Cardiac muscle cell (in vitro differentiated cells and primary cell): ENCODE data around the gene PPP2R5A.

GRCh38 chr1:212255482-212256679, 29.3 kb upstream of the PPP2R5A start:
- RAMPAGE, long total RNA = no peak
- RRBS = no CpG with 5 or more reads among the region's 13 CpGs

DNA sequence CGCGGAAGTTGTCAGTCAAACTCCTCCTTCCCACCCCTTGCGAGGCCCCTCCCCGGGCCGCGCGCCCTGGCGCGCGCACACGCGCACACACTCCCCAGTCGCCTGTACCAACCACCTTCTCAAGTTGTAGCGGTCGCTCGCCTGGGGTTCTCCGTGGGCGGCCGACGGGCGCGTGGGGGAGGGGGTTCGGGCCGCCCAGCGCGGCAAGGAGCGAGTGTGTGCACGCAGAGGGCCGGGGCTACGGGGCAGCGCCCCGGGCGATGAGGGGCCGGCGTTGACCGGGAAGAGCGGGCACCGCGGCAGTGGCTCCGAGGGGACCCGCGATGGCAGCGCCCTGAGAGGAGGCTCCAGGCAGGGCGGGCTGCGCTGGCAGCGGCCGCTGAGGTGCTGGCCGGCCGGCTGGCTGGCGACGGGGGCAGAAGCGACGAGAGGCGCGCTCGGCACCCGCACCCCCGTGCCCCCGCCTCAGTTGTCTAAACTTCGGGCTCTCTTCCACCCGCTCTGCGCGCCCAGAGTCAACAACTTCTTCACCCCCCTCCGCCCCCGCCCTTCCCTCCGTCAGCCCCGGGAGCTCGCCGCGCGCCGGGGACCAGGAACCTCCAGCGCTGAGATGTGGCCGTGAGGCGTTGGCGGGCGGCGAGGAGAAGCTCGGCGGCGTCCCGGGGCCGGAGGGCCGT, at the start of gene PPP2R5A:
Gene PPP2R5A (plus strand): TSS at position 97 of the 677 bp plus-strand sequence.
- RAMPAGE, long total RNA = no peak
- RRBS = 2% methylated on average over 15 of the region's 84 CpGs

DNA sequence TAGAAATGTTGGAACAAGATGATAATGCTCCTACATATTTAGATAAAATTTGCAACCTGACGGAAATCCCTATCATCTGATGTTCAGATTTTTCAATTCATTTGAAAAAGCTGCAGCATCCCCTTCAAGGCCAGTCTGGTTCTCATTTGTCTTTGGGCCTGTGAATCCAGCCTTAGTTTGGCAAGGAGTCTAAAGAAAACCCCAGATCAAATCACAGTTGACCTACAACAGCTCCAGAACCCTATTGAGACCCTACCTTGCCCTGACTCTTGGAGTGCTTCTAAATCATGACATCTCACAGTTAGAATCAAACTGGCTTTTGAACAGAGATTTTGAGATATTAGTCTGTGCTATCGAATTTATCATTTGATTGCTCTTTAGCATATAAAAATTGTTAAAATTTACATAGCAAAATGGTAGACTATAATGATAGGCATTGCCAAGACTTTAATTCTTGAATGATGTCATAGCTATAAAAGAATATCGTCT, 2.1 kb downstream of the PPP2R5A start:
- RAMPAGE, long total RNA = no peak
- RRBS = no CpG with 5 or more reads among the region's 3 CpGs

DNA sequence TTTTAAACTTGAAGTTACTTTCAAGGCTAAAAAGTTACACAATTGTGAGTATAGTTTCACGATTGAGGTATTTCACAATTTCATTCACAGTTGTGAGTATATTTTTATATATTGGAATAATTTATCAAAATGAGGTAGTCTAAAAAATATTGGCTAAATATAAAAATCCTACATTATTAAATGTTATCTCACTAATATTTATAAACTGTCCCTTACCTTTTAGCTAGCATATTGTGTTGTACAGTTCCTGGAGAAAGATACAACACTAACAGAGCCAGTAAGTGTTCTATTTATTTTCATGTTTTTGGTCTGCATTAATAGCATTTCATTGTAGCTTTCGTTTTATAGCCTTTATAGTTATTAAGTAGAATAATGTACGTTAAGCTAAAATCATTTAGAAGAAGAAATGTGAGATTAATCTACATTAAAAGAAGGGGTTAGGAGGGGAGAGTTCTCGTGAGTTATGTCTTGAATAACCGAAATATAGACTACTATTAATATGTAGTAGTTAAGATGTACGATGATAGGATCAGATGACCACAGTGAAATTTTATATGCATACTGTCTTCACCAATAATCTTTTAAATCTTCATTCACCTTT, 63.9 kb downstream of the PPP2R5A start:
- RAMPAGE, long total RNA = no peak
- RRBS = no CpG with 5 or more reads among the region's 6 CpGs

DNA sequence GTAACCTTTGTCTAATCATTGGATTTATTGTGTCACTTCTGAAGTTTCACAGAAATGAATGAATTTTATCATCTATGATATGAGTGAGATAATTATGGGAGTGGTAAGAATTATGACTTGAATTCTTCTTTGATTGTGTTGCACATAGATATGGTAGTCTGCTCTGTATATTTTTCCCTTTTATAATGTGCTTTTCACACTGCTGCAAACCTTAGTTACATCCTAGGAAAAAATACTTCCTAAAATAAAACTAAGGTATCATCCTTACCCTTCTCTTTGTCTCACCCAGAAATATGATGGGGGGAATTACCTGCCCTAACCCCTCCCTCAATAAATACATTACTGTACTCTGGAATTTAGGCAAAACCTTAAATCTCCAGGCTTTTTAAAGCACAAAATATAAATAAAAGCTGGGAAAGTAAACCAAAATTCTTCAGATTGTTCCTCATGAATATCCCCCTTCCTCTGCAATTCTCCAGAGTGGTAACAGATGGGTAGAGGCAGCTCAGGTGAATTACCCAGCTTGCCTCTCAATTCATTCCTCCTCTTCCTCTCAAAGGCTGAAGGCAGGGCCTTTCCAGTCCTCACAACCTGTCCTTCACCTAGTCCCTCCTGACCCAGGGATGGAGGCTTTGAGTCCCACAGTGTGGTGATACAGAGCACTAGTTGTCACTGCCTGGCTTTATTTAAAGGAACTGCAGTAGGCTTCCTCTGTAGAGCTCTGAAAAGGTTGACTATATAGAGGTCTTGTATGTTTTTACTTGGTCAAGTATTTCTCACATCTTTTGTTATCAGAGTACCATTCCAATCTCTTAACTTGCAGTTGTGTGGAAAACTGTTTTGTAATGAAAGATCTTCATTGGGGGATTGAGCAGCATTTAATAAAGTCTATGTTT, 53.5 kb downstream of the PACC1 start:
- RAMPAGE, long total RNA = no peak

GRCh38 chr1:212491387-212491998, 58.8 kb downstream of the NENF start:
- RAMPAGE, long total RNA = no peak
- RRBS = no CpG with 5 or more reads among the region's 5 CpGs

DNA sequence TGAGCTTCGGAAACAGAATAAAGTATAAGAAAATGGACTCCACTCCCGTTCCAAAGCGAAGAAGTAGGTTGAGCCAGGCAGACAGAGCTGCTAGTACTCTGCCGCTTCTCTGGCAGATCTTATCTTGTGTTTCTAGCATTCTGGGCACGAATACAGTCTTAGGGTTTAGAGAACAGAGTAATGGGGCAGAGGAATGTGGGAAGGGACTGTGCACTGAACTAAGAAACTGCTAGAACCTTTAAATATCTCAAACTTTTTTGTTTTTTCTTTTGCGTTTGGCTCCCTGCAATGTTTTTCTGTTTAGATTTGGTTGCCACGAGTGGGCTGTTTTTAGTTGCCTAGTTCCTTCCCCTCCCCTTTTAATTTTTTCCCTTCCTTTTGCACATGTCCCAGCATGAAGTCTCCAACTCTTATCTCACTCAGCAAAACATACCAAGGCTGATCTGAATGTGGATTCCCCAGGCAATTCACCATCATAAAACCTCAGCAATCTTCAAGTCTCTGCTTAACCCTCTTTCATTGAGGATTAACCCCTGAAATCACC, 3.1 kb upstream of the ATF3 start:
- RAMPAGE, long total RNA = no peak
- RRBS = no CpG with 5 or more reads among the region's 7 CpGs

- RAMPAGE, long total RNA = no peak
- RRBS = no CpG with 5 or more reads among the region's 2 CpGs
Measured at GRCh38 chr1:212914156-212914455, 36.2 kb upstream of the VASH2 start.

DNA sequence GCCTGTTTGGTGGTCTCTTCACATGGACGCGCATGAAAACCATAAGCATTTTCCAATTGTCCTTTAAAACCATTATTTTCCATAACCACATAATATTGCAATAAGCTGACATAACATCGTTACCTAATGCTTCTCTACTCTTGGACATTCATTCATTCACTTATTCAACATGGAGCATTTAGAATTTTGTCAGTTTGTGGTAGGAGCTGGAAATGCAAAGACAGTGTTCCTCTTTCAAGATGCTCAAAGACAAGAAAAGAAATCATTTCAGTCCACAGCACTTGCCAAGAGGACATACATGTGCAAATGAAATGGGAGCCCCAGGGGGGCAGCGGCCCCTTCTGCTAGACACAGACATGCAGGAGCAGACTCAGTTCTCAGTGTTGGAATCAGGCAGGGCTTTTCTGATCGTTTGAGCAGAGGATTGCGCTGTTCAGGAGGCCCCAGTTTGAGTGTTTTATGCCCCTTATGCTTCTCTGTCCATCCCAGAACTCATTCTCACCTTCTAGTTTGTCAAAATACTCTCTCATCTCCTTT, 35.6 kb upstream of the VASH2 start:
- RAMPAGE, long total RNA = no peak
- RRBS = no CpG with 5 or more reads among the region's 6 CpGs

GRCh38 chr1:212915183-212916162, 34.9 kb upstream of the VASH2 start:
- RAMPAGE, long total RNA = no peak
- RRBS = no CpG with 5 or more reads among the region's 15 CpGs

DNA sequence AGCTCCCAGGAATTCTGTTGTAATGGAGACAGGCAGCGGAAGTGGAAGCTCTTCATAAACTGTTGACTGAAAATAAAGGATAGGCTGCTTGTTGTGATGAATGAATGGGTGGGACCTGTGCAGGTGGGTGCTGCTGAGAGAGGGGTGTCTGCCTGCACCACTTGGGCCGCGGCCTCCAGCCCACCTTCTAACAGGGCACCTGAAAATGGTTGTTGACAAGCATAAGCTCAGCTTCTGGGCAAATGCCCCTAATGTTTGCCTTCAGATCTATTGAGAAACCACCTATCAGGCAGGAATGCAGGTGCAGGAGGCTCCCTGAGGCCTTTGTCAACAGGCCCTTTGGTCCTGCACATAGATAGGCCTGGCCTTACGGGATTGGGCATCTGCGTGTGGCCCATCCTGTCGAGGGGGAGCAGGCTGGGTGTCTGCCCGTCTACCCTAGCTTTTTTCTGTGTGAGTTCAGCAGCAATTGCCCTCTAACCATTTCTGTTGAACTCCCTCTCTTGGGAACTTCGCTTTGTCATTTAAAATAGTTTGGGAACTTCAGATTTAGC, 321.1 kb downstream of the RPS6KC1 start:
- RAMPAGE, long total RNA = no peak
- RRBS = no CpG with 5 or more reads among the region's 8 CpGs

DNA sequence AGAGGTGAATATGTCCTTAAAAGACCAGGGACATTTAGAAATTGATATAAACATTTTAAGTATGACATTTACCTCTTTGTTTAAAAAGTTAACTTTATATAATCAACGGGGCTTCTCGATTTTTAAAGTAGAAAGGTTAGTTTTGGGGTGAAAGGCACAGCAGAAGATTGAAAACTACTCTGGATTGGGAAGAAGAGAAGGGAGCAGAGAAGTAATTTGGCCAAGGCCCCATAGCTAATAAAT, 405.4 kb upstream of the PROX1 start:
- RAMPAGE, long total RNA = no peak
- RRBS = no CpG with 5 or more reads among the region's 2 CpGs

DNA sequence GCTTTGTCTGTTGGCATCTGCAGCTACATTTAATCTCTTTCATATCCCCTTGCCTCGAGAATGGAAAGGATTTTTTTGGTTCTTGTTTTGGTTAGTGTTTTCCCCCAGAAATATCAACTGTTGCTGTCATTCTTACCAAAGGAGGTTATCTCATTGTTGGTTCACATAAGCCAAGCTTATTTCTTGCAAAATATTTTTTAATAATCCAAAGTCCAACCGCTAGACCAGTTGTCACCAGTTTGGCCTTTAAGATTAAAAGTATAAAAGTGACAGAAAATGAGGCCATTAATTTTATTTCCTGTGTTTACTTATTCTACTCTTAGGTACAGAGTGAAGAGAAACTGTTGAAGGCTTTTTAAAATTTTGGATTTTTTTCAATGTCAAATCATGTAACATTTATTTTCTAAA, 66.4 kb upstream of the PROX1 start:
- RAMPAGE, long total RNA = no peak
- RRBS = no CpG with 5 or more reads among the region's 2 CpGs

- RAMPAGE, long total RNA = no peak
- RRBS = no CpG with 5 or more reads among the region's 9 CpGs
Measured at GRCh38 chr1:213938787-213939576, 48.8 kb upstream of the PROX1 start.

GRCh38 chr1:213975710-213976151, 12.0 kb upstream of the PROX1 start:
- RAMPAGE, long total RNA = no peak
- RRBS = no CpG with 5 or more reads among the region's 2 CpGs

DNA sequence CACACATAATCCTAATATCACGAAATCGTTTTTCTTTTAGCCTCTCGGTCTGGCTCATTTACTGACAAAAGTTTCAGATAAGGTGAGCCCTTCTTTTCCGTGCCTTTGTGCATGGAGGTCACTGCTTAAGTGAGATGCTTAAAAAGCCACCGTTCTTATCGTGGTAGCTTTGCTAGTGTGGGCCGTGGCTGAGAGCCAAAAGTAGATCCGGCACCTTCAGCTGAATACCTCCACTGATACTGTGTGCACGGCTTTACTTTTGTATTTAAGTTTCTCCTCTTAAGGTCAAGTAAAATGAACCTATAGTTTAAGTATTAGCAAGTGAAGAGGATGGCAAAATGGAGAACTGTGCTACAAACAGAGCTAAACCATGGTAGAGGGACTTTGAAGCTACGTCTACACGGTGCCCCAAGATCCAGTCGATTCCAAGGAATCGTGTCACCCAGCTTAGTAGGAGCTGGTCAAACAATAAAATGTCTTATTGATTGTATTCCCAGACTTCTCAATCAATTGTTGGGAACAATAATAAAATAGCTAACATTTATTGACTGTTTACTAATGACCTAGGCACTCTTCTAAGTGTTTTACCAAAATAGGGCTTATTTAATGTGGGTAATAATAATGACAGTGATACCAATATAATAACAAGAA, 26.4 kb downstream of the PROX1 start:
- RAMPAGE, long total RNA = no peak
- RRBS = no CpG with 5 or more reads among the region's 13 CpGs

GRCh38 chr1:214224486-214225565, 56.1 kb upstream of the SMYD2 start:
- RAMPAGE, long total RNA = no peak
- RRBS = no CpG with 5 or more reads among the region's 27 CpGs

DNA sequence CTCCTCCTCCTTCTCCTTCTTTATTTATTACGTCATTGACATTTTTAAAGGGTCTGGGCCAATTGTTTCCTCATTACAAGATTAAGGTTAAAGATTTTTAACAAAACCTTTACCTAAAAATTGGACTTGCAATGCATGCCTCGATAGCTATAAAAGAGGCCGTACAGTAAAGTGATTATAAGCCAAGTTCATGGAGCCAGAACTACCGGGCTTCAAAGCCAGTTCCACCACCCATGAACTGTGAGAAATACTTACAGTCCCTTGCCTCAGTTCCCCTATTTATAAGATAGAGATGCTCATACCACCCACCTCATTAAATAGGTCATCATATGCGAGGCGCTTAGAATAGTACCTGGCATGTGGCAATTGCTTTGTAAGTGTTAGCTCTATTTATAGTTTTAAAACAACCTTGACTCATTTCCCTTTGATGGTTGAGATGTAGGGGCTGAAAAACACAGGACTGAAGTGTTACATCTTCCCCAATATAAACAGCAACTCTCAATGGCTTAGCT, 19.9 kb upstream of the SMYD2 start:
- RAMPAGE, long total RNA = no peak
- RRBS = no CpG with 5 or more reads among the region's 6 CpGs

GRCh38 chr1:214351657-214352313, 70.8 kb downstream of the SMYD2 start:
- RAMPAGE, long total RNA = no peak
- RRBS = no CpG with 5 or more reads among the region's 1 CpG

DNA sequence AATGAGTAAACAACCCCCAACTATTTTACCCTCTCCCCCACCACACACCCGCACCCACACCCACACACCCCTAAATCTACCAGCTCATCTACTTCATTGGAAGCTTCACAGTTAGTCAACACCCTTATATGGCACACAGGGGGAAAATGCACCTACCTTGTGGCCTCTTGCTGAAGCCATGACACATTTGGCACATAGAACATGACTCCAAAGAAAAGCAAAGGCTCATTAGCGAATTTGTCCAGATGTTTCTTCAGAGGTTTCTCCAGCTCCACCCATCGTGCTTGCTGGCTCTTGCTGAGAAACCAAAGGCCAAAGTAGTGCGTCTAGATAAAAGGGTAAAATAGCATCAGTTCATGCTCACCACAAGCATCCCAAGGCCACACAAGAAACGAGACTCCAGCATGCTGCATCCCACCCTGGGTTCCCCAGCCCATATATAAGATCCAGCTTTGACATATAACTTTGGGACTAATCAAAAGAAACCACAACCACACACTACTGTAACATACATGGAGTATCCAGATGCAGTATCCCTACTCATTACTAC, 99.7 kb downstream of the PTPN14 start:
- RAMPAGE, long total RNA = no peak
- RRBS = no CpG with 5 or more reads among the region's 5 CpGs